Right ventricle myocardium (tissue), 1 donor: ENCODE results near the genes OR7G3 and ZNF266.

DNA sequence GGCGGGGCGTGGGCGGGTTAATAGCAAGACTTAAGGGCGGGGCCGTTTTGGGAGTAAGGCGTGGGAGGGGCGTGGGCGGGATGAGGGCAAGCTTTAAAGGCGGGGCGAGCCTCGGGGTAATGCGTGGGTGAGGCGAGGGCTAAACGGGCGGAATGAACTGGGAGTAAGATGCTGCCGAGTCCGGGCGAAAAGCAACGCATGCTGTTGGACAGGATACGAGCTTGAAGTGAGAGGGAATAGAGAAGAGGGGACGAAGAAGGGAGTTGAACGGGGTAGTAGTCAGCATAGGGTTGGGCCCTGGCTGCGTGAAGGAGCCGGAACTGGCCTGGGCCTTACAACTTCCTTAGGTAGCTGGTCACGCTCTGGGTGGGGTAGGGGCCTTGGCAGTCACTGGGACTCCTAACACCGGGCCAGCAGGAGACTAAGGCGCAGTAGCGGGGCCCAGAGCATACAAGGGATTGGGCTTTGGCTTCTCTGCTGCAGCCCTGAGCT, 802 bp downstream of the SNAPC2 start:
- PRO-cap, 2 experiments: peak in 2 of 2 experiments; most common plus-strand start position 124 of the sequence (in 2)

- PRO-cap, 2 experiments: no peak in any of the 2 experiments
These were observed 8.6 kb downstream of the TIMM44 start for GRCh38 chr19:7934793-7935417.

DNA sequence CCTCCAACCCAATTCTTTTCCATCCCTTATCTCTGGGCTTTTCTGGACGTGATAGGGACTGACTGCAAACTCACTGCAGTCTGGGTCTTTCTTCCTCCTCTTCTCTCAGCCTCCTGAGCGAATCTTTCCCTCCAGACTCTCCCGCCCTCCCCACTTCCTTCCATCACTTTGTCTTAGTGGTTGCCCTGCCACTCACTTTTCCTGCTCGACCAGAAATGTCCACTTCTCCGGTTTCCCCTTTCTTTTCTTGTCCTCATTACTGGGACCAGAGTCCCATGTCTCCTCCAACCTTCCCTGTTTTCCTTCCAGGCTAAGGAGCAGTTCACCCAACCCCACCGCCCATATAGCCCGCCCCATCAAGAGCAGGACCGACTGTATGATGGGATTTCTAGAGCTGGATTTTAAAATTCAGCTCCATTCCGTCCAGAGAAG, 22.0 kb upstream of the TIMM44 start:
- PRO-cap, 2 experiments: no peak in any of the 2 experiments

- PRO-cap, 2 experiments: peak in 2 of 2 experiments; most common minus-strand start chr19:7983005 (in 2)
These were observed 22.6 kb downstream of the ELAVL1 start for GRCh38 chr19:7982558-7983493.

DNA sequence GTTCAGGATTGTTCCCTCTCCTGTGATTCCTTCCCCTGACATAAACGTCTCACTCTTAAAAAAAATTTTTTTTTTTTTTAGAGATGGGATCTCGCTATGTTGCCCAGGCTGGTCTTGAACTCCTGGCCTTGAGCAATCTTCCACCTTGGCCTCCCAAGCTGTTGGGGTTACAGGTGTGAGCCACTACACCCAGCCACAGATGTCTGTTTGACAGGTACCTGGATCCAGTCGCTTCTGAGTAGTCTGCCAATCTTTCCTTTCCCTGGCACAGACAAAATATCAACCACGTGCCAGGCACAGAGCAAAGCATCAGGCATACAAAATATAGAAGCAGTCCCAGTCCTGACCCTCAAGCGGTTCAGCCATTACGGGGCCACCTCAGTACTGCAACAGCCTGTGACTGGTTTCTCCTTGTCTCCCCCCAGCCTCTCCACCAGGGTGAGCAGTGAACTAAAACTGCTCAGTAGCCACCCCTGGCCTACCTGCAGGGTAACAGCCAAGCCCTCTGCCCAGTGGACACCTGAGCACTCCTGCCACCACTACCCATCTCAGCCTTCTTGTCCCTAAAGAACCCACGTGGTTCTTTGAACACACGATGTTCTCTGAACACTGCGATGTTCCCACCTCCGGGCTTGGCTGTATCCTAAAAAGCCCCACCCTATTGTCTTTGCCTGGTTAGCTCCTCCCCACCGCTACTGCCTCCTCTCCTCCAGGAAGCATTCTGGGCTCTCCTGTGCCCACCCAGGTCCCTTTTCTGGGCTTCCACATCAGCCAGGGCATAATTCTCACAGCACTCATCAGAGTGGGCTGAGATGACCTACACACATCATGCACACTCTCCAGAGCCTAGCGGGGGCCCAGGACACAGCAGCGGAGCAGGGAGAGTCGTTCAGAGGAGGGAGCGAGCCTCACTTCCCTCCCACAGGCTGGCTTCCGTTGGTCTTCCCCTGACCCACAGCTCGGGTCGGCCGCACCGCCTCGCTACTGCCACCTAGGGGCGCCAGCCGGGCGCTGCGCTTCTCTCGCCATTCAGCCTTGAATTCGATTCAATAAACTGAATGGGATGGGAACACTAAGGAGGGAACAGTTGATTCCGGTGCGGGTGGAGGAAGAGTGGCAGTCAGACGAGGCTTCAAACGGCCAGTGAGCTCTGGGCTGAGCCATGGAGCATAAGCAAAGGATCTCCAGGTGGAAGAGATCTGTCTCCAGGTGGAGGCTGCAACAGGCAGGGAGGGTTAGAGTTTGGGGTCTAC, 3.4 kb downstream of the ELAVL1 start:
- PRO-cap, 2 experiments: no peak in any of the 2 experiments

DNA sequence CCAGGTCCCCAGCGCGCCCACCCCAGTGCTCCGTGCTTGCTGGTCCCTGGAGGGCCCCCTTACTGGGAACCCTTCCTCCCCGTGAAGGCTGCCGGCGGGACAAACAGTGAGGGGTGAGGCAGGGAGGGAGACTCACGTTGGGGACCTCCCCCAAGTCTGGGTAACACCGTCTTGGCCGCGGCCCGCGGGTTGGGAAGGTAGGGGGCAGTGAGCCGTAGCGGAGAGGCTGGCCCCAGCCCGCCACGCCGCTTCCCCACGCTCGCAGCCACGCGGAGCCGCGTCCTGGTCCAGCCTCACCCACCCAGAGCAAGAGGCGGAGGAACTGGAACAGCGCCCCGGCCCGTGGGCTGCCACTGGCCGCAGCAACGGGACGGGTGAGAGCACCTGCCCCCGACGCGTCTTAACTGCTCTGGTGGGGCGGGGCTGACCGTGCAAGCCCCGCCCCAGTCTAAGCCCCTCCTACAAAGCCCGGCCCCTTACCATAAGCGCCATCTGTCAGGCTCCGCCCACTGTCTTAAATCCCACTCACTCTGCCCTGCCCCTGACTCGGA, 2.3 kb upstream of the CCL25 start:
- PRO-cap, 2 experiments: no peak in any of the 2 experiments

DNA sequence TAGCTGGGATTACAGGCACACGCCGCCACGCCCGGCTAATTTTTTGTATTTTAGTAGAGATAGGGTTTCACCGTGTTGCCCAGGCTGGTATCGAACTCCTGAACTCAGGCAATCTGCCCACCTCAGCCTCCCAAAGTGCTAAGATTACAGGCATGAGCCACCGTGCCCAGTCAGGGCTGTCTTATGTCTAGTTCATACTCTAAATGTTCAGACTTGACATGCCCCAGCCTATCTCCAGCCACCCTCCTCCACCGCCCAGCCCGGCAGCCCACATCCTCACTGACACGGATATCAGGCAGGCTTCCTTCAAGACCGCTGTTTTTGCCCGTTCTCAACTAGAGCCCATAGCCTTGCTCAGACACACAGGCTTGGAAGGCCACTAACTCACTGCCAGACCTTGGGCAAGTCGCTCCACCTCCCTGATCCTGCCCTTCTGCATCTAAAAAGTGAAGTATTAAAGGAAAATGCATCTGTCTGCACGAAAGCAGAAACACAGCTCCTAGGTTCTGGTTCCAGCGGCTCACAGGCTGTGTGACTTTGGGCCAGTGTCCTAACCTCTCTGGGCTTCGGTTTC, 14.7 kb upstream of the CERS4 start:
- PRO-cap, 2 experiments: no peak in any of the 2 experiments

- PRO-cap, 2 experiments: no peak in any of the 2 experiments
These were observed 12.6 kb upstream of the CERS4 start for GRCh38 chr19:8196592-8196995.

DNA sequence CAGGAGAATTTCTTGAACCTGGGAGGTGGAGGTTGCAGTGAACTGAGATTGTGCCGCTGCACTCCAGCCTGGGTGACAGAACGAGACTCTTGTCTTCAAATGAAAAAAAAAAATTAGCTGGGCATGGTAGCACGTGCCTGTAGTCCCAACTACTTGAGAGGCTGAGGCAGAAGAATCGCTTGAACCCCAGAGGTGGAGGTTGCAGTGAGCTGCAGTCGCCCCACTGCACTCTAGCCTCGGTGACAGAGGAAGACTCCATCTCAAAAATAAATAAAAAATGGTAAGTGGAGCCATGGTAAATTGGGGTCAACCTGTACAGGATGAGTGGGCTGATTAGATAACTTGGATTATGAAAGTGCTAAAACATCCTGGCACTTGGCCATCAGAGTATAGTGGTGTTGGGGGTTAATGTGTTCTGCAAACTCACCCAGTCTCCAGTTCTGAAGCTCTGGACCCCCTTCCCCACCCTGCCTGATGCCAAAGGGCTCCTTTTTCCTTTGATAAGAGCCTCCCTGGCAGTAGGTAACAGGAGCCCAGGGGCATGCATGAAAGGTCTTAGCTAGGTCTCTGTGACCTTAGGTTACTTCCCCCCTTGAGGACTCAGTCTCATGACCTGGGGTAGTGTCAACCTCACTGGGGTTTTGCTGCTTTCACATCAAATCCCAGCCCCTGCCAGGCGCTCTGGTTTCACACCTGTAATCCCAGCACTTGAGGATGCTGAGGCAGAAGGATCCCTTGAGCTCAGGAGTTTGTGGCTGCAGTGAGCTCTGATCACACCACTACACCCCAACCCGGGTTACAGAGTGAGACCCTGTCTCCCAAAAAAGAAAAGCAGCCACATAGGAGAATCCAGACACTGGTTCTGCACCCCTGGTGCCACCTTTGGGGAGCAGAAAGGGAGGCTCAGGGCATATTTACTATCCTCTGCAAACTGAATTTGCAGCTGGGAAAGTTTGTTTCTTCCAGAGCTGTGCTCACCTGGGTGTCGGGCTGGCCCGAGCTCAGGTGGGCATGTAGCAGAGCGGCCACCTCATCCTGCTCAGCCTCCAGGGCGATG, 2.5 kb downstream of the RPS28 start:
- PRO-cap, 2 experiments: no peak in any of the 2 experiments

DNA sequence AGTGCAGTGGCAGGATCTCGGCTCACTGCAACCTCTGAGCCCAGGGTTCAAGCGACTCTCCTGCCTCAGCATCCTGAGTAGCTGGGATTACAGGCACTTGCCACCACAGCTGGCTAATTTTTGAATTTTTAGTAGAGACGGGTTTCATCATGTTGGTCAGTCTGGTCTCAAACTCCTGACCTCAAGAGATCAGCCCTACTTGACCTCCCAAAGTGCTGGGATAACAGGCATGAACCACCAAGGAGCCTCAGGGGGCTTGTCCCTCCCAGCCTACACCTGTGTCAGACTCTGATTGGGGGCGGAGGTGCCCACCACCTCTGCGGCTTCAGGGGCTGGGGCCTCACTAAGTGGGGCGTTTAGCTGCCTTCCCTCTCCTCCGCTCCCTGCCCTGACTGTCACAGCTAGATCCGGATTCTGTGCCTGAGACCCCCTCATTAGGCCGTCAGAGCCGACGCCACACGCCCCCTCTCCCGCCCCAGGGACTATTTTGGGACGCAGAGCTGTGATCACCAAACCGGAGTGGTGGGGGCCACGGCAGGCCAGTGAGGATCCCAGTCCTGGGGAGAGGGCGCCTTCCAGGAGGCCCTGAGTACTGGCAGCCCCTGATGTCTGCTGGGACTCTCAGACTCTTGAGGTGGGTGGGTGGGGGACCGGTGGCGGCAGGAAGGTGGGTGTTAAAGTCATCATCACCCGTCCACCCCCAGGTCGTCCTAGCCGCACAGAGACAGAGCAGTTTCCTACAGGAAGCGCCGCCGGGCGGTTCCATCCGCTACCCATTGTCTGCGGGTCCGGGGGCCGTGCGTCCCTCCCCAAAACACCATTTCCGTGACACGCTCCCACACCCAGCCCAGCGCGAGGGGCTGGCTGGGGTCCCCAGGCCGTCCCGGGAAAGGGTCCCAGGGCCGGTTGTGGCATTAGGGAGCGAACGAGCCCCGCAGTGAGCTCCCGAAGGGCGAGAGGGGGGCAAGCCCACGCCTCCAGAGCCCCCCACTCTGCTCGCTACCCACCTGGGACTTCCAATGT, 707 bp downstream of the KANK3 start:
- PRO-cap, 2 experiments: peak in 2 of 2 experiments; most common plus-strand start position 821 of the sequence (in 1); most common minus-strand start position 594 of the sequence (in 2)

- PRO-cap, 2 experiments: no peak in any of the 2 experiments
These were observed 26.6 kb downstream of the PRAM1 start for GRCh38 chr19:8475343-8476662.

DNA sequence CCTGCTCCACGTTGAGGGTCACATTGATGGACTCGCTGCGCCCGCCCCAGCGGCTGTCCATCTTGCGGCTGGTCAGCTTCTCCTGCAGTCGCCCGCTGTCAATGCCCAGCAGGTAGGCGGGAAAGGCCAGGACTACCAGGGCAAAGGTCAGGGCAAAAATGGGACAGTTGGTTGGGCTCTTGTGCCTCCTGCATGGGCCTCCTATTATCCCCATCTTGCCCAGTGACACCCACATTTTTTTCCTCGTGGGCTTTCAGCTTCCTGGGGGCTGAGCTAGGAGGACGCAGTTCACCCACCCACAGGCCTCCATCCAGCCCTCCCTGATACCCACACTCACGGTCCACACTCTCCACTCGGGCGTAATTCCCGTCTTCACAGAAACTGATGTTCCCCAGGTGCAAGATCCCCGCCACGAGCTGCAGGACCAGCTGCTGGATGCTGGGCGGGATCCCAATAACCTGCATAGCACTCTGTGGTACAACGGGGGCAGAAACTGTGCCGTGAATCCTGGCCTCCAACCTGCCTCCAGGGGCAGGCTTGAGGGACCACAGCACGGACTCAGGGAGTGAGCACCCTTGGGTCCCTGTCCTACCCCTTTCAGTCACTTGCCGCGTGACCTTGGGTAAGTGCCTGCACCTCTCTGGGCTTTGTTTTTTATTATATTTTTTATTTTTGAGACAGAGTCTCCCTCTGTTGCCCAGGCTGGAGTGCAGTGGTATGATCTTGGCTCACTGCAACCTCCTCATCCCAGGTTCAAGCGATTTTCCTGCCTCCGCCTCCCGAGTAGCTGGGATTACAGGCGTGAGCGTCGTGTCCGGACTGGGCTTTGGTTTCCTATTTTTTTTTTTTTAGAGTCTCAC, 26.8 kb downstream of the MYO1F start:
- PRO-cap, 2 experiments: no peak in any of the 2 experiments

GRCh38 chr19:8671032-8671731, 27.4 kb downstream of the ACTL9 start:
- PRO-cap, 2 experiments: no peak in any of the 2 experiments

GRCh38 chr19:9009826-9010628, 76.8 kb upstream of the OR1M1 start:
- PRO-cap, 2 experiments: no peak in any of the 2 experiments

- PRO-cap, 2 experiments: no peak in any of the 2 experiments
These were observed at the start of gene OR7G3 for GRCh38 chr19:9126801-9127264. Gene OR7G3 (minus strand): TSS chr19:9126950.

GRCh38 chr19:9155922-9156921, 16.0 kb downstream of the ZNF317 start:
- PRO-cap, 2 experiments: no peak in any of the 2 experiments

- PRO-cap, 2 experiments: peak in 2 of 2 experiments; most common plus-strand start chr19:9435608 (in 2); most common minus-strand start chr19:9435508 (in 2)
These were observed at the start of gene ZNF266 for GRCh38 chr19:9434805-9436169. Gene ZNF266 (minus strand): TSS chr19:9435573.

DNA sequence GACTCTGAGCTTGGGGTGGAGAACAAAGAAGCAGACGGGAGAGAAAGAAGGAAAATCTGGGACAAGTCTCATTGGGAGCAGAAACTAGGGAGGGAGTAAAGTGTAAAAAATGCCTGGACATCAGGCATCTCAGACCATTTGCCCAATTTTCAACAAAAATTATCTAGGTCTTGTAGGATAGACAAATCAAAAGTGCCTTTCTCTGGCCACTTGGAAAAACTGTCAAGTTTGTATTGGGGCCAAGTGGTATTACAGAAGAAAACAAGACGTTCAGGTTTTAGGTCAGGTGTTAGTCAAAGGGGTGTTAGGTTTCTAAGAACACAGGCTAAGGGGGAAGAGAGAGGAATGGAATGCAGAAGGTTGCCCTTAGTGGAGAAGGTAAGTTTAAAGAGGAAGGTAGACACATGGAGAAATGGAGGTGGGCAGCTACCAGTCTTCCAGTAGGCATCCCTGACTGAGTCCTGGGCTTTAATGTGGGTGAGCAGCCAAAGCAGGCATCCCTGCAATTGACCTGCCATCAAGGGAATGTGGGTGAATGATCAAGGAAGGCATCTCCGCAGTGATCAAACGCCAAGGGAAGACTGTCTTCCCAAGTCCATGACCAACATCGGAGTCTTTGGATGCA, 19.9 kb upstream of the ZNF561 start:
- PRO-cap, 2 experiments: no peak in any of the 2 experiments

GRCh38 chr19:9674006-9674763, 715 bp downstream of the ZNF562 start:
- PRO-cap, 2 experiments: no peak in any of the 2 experiments

DNA sequence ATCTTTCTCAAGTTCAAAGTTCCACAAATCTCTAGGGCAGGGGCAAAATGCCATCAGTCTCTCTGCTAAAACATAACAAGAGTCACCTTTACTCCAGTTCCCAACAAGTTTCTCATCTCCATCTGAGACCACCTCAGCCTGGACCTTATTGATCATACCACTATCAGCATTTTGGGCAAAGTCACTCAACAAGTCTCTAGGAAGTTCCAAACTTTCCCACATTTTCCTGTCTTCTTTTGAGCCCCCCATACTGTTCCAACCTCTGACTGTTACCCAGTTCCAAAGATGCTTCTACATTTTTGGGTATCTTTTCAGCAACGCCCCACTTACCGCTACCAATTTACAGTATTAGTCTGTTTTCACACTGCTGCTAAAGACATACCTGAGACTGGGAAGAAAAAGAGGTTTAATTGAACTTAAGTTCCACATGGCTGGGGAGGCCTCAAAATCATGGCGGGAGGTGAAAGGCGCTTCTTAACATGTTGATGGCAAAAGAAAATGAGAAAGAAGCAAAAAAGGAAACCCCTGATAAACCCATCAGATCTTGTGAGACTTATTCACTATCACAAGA, 2.3 kb downstream of the FBXL12 start:
- PRO-cap, 2 experiments: no peak in any of the 2 experiments